ENCODE measurements around the gene SPATA31D4.

GRCh38 chr9:77985944-77986400 lies 45.6 kb downstream of the GNAQ start:
- PRO-cap, result no peak

GRCh38 chr9:77996959-77998459 lies 34.1 kb downstream of the GNAQ start:
- PRO-cap, result unidirectional peak, plus-strand start at chr9:77998175

DNA sequence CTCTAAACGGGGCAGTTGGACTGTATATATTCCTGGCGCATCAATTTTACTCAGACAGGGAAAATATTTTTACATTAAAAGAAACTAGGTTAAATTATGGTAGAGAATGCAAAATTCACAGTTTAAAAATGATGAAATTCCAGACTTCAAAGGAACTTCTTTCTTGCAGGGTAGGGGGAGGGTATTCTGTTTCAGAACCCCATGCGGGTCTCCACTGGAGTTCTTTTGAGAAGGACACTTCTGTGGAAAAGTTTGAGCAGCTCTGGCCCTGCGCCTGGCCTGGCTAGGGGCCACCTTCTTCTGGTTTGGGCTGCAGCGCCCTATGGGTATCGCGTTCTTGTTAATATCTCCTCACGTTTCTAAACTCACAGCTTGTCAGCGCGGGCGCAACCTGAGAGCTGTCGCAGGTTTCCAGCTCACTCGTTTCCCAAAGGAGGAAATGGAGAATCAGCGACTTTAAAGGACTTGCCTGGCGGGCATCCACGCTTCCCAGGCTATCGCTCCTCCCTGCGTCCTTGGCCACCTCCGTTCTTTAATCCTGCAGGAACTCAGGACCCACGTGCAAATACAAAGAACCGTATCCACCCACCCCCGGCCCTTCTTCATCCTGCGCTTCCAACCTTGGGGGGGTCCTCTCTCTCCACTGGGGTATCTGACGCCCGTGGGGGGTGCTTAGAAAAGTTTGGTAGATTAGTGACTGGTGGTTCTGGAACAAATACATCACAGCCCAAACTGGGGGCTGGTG lies 788 bp upstream of the PSAT1 start:
- PRO-cap, result no peak

- PRO-cap, result no peak
Measured at GRCh38 chr9:78300265-78300730, 3.4 kb downstream of the PSAT1 start.

GRCh38 chr9:78325195-78325631 lies 28.3 kb downstream of the PSAT1 start:
- PRO-cap, result no peak

GRCh38 chr9:78357440-78357947 lies 60.6 kb downstream of the PSAT1 start:
- PRO-cap, result no peak

DNA sequence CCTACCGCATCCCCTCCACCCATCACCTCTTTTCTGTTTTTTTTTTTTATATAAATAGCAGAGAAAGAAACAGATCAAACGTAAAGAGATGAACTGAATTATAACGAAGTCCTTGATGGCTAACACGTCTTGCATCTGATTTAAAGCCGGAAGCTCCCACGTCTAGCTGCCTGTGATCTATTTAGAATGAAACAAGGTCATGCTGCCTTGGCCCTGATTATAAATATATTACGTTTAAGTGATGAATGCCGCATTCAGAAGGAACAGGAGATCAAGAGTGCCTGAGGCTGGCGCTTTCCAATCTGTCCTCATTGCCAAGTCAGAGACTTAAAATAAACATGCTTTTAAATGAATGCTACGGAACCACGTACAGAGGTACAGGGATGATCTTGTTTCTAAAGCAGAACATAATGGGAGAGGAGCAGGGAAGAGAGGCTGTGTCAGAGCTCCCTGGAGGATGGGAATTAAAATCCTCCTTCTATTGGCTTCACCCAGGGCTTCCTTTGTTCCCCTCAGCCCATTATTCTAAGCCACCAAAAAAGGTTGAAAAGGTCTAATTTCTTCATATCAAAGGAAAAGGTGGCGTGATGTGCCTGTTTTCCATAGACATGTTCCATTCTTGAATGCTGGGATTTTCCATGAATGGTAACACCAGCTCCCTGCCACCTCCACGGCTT lies 292.8 kb downstream of the TLE1 start:
- PRO-cap, result no peak

DNA sequence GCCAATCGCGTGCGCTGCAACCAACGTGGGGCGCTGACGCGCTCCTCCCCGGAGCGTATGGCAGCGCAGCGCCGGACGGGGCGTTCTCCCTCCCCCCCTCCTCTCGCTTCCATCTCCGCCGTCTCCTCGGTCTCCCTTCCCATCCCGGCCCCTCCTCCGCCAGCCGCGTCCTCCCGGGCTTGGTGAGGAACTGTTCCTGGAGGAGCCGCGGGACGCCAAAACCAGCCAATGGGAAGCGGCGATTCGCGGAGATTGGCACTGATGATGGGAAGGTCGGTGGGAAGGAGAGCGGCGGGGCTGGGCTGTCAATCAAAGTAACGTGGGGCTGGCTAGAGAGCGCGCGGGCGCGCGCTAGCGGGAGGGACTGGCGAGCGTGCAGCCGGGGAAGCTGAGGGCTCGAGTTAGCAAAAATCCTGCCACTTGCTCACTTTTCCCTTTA lies 360 bp upstream of the TLE1 start:
- PRO-cap, result bidirectional peak, plus-strand start at position 112 of the sequence, minus-strand start outside the sequence; bidirectional peak, plus-strand start at position 312 of the sequence, minus-strand start at position 173 of the sequence

- PRO-cap, result no peak
Measured at GRCh38 chr9:81879218-81879634, 49.0 kb upstream of the SPATA31D4 start.

GRCh38 chr9:81928179-81928657 lies at the start of gene SPATA31D4:
Gene SPATA31D4, plus strand, starts transcription at chr9:81928428.
- PRO-cap, result no peak

GRCh38 chr9:82560181-82560989 lies 502.6 kb downstream of the RASEF start:
- PRO-cap, result no peak

DNA sequence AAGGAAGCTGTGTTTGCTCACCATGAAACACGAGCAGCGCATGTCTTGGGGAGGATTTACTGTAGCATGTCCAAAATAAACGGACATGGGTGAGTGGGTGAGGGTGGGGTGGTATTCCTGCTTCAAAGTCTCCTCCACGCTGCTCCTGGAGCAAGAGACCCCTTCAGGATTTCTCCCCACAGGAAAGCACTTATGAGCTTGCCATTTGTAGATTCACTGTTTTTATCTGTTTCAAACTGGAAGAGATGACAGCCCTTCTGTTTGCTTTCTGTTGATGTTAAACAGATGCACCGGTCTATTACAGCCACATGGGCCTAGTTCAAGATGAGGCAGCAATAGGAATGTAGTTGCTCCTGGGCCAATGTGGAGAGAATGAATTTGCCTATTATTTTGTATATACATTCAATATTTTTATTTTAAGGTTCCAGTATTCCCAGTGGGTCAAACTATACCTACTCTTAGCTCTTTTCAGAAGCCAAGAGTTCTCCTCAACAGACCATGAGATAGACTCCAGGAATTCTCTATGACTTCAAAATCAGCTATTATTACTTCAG lies 461.7 kb downstream of the RASEF start:
- PRO-cap, result no peak

- PRO-cap, result no peak
Measured at GRCh38 chr9:82939452-82939780, 123.5 kb downstream of the RASEF start.

- PRO-cap, result no peak
Measured at GRCh38 chr9:83025541-83026115, 37.3 kb downstream of the RASEF start.

DNA sequence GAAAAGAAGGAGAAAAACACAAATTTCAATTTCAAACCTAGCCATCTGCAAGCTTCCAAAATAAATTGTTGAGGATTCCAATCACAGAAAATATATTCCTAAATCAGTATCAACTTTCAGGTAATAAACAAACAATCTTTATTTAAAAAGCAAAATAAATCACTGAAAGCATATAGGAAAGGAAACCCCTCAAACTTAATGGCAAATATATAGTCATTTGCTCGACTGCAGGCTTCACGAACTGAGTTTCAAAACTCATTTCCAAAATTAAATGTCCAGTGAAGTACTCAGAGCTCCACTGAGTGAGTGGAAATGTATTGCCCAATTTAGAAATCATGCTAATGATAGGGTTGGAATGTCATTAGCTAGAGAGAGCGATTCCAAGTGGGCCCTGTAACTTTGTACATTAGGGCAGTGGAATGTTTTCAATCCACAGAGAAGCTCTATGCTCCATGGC lies 182.9 kb upstream of the RASEF start:
- PRO-cap, result no peak

DNA sequence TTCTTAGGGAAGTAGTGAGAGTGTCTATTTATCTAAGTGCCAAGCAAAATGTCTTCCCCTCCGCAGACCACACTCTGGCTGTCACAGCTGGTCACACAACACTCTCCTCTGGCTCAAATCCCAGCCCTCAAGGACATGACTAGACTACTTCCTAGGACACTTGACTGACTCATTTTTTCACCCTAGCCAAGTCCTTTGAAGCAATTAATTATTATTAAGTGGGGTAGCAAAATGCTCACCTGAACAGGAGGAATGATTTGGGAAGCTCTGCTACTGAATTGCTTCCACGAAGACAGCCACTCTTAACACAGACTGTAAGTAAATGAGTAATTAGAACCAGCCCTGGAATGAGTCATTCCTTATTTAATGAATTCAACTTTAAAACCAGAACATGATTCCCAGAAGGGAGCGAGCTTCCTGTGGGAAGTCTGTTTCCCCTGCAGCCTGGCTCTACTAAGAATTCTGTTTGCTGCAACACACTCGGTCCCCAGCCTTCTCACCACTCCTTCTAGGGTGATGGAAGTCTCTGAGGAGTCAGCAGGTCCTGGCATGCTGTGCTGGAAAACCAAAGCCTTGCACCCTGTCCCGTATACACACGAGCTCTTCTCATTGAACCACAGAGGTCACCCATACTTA lies 218.5 kb upstream of the RASEF start:
- PRO-cap, result no peak

GRCh38 chr9:83673810-83674558 lies 33.8 kb downstream of the UBQLN1 start:
- PRO-cap, result no peak

- PRO-cap, result no peak
Measured at GRCh38 chr9:83965575-83965963, 9.0 kb upstream of the C9orf64 start.

- PRO-cap, result no peak
Measured at GRCh38 chr9:84813742-84814432, 144.4 kb downstream of the NTRK2 start.

- PRO-cap, result no peak
Measured at GRCh38 chr9:84874618-84875063, 205.1 kb downstream of the NTRK2 start.

All from bronchial lymph node (tissue), 1 donor.